Hepatocyte (in vitro differentiated cells and primary cell): ENCODE measurements around a stretch of chr6.

- RAMPAGE, long total RNA = no peak
- RRBS = no CpG with 5 or more reads among the region's 18 CpGs
Observed at GRCh38 chr6:11232945-11233631, 620 bp upstream of the NEDD9 start.

- RAMPAGE, long total RNA = no peak
- RRBS = 40% methylated on average over 6 of the region's 20 CpGs
Observed at GRCh38 chr6:11241716-11242307, 9.3 kb upstream of the NEDD9 start.

DNA sequence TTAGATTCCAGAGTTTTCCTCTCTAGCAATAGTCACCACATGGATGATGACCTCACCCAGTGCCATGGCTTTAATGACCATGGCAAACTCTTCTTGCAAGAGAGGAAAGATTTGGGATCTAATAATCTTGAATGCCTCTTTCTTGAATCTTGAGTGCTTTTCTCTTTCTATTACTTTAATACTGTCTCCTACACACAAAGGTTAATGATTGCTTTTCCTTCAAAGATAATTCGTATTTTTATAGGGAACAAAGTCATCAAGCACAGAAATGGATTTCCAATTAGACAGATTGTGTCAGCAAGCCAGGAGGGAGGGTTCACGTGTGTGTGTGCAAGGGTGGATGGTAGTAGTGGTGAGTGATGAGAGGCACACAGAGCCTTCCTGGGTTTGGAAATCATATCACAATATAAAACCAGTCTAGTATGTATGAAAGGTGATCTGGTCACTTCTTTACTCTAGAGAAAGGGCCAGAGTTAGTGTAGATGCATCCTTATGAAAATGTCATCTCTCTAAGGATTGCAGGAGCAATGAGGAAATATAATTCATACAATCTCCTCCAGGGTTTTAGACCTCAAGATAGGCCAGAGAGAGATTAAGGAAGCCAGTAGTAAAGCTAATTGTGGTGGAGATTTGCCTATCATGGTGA is 51.2 kb upstream of the NEDD9 start:
- RAMPAGE, long total RNA = no peak
- RRBS = no CpG with 5 or more reads among the region's 2 CpGs

DNA sequence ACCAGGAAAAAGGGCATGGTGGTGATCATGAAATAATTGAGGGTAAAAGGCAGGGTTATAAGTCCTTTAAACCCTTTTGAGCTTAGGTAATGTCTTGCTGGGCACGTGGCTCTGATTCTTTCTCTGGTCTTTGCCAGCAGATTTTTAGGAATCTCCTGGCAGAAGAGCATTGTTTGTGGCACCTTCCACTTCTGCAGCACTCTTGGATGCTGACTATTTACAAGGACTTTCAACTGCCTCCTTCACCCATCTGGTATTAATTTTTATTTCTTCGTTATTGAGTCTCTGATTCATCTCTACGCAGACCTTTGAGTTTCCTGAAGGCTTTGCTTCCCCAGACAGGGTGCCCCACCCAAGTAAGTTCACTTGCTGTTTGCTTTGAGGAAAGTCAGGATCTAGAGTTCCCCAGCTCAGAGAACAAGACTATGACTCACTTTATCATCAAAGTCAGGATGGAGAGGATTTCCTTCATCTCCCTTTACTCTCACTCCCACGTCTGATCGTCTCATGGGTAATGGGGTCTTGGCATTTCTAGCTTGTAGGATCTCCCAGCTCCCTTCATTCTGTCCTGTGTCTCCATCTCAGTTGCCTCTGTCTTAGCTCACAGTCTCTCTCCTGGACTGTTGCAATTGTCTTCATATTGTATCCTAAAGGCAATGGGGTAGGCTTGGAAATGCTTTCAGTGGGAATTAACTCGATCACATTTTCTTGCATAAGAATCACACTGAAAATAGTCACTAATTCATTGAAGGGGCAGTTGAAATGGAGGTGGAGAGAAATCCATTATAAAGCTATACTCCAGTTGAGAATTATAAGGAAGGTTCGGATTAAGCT is 83.7 kb upstream of the NEDD9 start:
- RAMPAGE, long total RNA = no peak
- RRBS = no CpG with 5 or more reads among the region's 7 CpGs

DNA sequence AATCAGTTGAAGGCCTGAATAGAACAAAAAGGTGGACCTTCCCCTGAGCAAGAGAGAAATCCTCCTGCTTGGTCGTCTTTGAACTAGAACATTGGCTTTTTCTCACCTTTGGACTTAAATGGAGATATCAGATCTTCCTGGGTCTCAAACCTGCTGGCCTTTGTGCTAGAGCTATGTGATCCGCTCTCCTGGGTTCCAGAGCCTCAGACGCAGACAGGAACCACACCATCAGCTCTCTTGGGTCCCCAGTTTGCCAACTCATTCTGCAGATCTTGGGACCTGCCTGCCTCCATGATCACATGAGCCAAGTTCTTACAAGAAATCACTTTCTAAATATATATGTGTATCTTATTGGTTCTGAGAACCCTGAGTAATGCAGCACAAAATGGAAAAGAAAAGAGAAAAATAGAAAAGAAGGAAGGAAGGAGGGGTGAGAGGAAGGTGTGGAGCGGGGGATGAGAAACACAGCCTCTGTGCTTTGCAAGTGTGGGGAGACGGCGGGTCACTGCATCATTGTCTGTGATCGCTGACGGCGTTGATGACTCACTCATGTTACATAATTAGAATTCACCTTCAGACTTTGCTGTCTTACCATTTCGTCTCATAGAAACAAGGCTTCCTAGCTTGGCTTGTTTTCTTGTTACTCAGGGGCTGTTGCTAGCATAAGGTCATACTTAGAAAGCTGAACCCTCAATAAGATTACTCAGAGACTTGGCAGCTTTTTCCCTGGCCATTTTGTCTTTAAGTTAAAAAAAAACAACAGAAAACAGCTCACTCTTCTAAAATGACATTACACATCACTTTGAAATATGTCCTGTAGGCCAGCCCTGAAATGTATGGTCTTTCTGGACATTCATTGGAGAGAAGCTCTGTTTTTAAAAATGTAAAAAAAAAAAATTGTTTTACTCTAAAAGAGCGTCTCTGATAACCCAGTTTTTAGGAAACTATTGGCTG is 85.7 kb upstream of the NEDD9 start:
- RAMPAGE, long total RNA = no peak
- RRBS = no CpG with 5 or more reads among the region's 11 CpGs

DNA sequence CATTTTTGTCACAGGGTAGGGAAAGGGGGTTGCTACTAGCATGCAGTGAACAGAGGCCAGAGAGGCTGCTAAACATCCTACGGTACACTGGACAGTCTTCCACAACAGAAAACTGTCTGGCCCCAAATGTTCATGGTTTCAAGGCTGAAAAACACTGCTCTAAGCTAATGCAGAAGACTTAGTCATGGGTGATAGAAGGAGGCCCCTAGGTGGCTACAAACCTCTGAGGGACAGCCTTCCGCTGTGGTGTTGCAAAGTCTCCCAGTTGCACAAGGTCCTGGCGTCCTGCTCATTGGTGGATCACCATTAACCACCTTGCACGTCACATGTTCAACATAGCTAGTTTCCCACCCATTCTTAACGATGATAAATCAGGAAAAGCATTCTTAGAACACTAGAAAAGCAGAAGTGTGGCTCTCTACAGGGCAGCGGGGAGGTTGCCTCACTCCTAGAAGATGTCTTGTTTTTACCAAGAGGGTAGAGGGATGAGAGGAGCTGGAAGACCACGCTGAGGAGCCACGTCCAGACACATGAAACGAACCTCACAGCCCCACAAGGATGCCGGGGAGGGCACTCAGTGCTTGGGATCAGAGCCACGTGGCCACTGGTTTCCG is 91.2 kb upstream of the NEDD9 start:
- RAMPAGE, long total RNA = no peak
- RRBS = no CpG with 5 or more reads among the region's 12 CpGs

DNA sequence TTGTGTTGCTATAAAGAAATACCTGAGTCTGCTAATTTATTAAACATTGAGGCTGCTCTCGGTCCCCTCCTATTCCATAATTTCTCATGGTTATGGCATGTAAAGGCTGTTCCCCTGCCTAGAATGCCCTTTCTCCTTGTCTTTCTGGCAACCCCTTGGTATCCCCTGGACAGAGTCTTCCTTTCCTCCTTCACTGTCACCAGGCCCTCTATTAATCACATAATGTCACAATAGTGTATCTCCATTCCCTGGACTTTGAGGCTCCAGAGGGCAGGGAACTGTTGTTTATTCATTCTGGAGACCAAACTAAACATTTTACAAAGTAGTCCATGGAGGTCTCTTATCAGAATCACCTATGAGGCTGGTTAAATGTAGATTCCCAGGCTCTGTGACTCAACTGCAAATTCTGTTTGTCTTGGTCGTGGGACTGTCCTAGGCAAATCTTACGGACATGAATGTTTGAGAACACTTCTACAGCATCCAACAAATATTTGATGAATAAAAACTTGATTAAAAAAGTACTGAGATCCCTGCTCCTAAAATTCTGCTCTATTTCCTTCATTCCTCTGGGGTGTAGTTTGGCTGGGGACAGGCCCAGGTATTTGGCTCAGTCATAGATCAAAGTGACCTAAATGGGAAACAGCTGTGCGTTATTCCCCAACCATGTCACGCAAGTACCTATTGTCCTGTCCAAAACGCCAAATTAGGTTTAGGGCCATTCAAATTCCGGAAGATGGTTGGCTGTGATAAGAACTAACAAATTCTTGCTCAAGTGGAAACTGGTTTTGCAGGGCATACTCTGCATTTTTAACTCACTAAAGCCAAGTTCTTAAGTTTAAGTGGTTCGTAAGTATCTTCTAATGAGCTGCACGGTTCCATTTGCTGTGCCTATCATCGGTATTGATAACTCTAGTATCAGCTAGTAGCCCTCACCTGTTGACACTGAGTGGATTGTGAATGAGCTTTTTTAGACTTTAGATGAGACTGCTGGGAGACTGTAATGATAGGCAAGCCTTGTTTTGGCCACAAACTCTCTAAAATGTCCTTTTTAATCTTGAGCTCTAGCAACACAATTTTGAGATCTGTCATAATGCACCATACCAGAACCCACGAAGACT is 147.7 kb upstream of the TMEM170B start:
- RAMPAGE, long total RNA = no peak
- RRBS = no CpG with 5 or more reads among the region's 11 CpGs

DNA sequence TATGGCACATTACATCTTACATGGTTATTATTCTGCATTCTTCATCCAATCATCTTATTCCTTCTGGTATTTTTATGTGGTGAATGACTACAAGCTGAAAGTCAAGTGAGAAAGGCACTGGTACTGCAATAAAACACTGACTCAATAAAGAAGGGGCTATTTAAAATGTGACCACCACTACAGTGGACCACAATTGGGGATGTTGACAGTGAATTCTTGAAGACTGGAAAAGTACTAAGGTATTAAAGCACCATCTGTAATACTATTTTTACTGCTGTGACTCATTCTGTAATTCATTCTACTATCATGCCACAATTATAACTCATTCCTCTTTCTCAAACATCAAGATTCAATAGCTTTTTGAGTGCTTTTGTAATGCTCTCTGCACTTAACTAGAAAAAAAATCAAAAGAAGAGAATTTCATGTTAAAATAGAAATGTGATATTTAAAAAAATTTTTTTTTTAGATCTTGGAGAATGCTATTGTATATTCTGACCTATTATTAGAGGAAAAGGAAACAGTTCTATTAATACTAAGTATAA is 104.8 kb upstream of the TMEM170B start:
- RAMPAGE, long total RNA = no peak

- RAMPAGE, long total RNA = no peak
- RRBS = no CpG with 5 or more reads among the region's 5 CpGs
Observed at GRCh38 chr6:11437948-11438395, 99.6 kb upstream of the TMEM170B start.

DNA sequence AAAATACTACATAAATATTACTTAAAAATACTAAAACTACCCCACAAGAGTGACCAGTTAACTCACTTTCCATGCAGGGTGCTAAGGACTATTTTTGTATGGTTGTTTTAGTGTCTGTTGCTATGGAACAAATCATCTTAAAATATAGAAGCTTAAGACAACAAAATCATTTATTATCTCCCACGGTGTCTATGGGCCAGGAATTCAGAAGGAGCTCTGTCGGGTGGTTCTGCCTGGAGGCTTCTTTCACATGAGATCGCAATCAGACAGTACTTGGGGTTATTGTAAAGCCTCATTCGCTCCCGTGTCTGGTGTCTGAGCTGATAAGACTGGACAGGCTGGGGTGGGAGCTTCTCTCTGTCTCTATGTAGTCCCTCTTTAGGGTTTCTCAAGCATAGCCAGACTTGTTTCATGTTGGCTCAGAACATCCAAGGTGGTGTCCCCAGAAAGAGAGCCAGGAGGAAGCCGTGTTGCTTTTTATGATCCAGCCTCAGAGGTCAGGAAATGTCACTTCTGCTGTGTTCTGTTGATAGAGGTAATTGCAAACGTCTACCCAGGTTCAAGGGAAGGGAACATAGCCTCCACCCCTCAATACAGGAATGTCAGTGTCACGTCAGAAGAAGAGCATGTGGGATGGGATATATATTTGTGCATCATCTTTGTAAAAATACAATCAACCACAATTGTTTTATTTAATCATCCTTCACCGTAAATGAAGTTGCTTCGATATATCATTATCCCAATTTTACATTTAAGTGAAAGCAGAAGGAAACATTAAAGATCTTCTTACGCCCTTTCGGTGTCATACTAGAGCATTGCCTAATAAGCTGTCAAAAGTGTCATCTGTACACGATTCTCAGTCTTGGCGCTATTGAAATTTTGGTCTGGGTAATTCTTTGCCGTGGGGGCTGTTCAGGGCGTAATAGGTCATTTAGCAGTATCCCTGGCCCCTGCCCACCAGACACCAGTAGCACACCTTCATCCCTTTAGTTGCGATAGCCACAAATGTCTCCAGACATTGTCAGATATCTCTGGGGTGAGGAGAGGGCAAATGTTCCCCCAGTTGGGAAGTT is 40.7 kb upstream of the TMEM170B start:
- RAMPAGE, long total RNA = no peak
- RRBS = no CpG with 5 or more reads among the region's 17 CpGs

- RAMPAGE, long total RNA = no peak
- RRBS = no CpG with 5 or more reads among the region's 5 CpGs
Observed at GRCh38 chr6:11538778-11539059, 1.2 kb downstream of the TMEM170B start.

- RAMPAGE, long total RNA = no peak
- RRBS = no CpG with 5 or more reads among the region's 6 CpGs
Observed at GRCh38 chr6:11710163-11710633, 68.4 kb downstream of the ADTRP start.

DNA sequence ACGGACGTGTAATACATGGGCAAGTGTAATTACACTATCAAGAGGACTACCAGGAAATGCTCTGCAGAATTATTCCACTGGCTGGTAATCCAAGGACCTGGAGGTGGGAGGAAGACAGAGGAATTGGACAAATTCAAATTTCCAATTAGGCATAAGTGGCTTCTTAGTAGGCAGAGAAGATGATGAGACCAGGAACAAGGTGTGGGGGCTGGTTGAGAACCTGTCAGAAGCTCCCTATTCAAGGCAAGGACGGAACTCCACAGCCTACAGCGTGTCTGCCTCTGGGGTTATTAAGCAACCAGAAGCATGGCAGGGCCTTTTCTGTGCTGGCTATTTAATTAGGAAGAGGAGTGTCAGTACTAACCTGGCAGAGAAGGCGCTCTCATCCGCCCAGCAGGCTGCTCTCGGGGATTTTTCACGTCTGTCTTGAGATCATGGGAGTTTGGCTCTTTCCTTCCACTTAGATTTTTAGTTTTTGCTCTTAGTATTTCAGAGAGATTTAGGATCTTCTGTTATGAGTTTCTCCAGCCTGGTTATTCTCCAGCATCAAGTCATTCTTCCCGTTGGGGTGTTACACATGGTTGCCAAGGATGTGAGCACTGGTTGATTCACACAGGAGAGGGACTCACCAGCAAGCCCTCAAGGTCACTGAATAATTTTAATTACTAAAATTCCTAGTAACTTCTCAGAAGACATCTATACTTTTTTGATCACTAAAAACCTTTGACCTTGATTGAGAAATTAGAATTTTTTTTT is 23.9 kb downstream of the ADTRP start:
- RAMPAGE, long total RNA = no peak
- RRBS = no CpG with 5 or more reads among the region's 9 CpGs

DNA sequence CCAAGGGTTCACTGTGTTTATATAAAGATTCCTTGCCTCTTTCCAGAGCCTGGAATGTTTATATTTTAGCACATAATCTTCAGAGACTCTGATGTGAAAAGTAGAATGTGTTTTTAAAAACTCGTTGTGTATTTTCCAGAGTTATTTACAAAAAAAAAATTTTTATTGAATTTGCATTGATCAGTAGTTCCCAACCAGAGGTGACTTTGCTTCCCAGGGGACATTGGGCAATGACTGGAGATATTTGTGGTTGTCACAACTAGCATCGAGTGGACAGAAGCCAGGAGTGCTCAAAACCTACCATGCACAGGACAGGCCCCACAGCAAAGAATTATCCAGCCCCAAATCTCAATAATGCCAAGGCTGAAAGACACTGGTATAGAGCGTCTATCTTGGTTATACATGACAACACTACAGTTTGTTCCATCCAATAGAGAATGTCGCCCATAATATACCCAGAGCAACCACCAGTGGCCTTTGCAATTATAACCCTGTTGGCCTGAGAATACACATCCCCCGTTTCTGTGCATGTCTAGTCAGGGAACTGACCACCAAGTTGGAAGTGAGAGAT is 75.8 kb upstream of the ADTRP start:
- RAMPAGE, long total RNA = no peak
- RRBS = no CpG with 5 or more reads among the region's 5 CpGs

- RAMPAGE, long total RNA = no peak
- RRBS = no CpG with 5 or more reads among the region's 8 CpGs
Observed at GRCh38 chr6:11868257-11868718, 89.7 kb upstream of the ADTRP start.

DNA sequence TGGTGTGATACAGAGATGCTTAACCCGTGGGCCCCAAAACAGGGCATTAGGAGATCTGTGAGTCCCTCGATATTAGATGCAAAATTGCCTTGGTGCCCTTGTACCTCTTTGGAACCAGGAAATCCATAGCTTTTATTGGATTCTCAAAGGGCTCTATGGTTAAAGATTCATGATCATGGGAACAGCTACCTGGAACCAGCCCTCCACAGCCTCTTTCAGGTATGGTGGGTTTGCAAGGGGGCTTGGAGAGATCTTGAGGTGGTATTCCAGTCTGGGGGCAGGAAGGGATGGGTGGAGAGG is 91.4 kb upstream of the HIVEP1 start:
- RAMPAGE, long total RNA = no peak
- RRBS = no CpG with 5 or more reads among the region's 2 CpGs

DNA sequence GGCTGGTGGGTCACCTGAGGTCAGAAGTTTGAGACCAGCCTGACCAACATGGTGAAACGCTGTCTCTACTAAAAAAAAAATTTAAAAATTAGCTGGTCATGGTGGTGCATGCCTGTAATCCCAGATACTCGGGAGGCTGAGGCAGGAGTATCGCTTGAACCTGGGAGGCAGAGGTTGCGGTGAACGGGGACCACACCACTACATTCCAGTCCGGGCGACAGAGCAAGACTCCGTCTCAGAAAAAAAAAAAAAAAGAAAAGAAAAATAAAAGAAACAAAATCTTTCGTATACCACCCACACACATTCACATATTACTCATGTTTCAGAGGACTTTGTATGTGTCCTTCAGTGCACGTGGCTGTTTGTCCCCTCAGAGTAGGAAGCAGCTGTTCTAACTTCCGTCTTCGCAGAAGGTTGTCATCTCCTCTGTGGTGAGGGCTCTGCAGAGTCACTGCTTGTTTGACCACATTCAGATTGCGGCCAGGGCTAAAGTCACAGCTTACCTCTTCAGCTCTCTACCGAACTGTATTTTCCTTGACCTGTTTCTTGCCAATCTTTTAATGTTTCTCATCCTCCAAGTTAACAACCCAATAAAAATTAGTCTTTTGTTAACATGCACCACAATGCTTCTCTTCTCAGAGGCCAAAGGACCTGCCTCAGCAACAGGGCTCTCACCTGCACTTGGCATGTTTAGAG is 36.6 kb upstream of the HIVEP1 start:
- RAMPAGE, long total RNA = no peak
- RRBS = no CpG with 5 or more reads among the region's 14 CpGs

- RAMPAGE, long total RNA = no peak
- RRBS = no CpG with 5 or more reads among the region's 8 CpGs
Observed at GRCh38 chr6:12314593-12315206, 24.5 kb downstream of the EDN1 start.

GRCh38 chr6:12328618-12329092 is 38.5 kb downstream of the EDN1 start:
- RAMPAGE, long total RNA = no peak
- RRBS = no CpG with 5 or more reads among the region's 3 CpGs

- RAMPAGE, long total RNA = no peak
- RRBS = no CpG with 5 or more reads among the region's 7 CpGs
Observed at GRCh38 chr6:13044279-13044786, 284.0 kb downstream of the TBC1D7 start.